ENCODE data around the genes OR52K2, MMP26, OR51G2, OR51A2, OR52E2, OR52A5, OR52A1, OR51I1, OR52E8 and CNGA4.

DNA sequence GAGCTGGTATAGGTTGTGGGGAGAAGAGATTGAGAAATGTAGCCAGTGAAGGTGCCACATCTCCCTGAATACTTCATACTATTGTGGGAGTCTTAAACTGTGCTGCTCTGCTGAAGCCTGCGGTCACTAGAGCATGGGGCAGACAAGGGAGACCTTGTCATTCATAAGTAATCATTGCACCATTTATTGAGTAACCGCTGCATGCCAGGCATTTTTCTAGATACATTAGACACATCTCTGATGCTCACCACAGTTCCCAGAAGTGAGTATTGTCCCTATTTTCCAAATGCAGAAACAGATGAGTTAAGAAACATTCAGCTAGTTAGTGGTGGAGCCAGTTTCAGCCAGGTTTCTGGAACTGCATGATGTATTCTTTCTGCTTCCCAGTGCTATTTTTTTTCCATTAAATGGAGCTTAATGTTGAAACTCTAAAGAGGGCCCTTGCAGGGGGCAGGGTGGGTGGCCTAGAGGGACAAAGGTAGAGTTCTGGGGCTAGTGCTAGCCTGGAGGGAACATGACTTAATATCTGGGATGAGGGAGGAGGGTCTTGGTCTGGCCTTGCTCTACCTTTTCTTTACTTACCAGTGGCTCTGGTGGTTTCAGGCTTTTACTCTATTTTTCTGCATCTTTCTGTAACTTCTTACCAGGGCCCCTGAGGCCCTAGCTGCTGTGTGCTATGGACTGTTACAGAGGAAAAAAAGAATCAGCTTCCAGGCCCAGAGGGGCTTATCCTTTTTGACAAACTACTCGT is 50.1 kb downstream of the STIM1 start:
- RRBS = no CpG with 5 or more reads among the region's 3 CpGs

DNA sequence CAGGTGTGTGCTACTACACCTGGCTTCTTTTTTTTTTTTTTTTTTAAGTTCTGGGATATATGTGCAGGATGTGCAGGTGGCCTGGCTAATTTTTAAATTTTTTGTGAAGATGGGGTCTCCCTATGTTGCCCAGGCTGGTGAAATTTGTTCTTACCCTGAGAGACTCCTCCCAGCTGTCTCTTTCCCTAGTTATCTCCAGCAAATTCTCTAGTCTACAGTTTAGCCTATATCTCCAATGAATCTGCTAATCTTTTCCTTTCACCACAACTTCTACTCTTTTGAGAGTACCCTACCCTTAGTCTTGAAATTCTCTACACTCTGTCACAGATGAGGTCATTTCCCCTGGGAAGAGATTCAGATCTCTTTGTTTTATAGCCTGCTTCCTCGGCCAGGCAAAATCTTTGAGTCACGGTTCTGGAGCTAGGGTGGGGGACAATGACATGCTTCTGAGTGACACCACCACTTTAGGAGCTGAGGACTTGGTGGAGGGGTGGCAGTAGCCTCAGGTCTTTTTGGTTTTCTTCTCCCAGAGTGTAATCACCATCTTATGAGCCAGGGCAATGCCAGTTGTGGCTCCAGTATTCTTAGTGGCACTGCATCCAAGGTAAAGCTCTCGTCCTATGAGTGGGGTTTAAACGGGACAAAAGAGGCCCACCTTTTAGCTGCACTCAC is 98.7 kb upstream of the RRM1 start:
- RRBS = no CpG with 5 or more reads among the region's 4 CpGs

DNA sequence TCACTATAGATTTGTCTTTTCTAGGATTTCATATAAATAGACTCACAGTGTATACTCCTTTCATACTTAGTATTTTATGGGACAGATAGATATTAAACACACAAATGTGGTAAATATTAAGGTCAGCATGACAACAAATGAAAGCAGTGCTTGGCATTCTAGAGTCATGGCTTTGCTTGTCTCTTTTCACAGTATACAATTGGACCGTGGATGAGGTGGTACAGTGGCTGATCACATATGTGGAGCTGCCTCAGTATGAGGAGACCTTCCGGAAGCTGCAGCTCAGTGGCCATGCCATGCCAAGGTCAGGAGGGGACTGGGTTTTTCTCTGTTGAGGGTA is 39.3 kb upstream of the RRM1 start:
- RRBS = no CpG with 5 or more reads among the region's 2 CpGs

DNA sequence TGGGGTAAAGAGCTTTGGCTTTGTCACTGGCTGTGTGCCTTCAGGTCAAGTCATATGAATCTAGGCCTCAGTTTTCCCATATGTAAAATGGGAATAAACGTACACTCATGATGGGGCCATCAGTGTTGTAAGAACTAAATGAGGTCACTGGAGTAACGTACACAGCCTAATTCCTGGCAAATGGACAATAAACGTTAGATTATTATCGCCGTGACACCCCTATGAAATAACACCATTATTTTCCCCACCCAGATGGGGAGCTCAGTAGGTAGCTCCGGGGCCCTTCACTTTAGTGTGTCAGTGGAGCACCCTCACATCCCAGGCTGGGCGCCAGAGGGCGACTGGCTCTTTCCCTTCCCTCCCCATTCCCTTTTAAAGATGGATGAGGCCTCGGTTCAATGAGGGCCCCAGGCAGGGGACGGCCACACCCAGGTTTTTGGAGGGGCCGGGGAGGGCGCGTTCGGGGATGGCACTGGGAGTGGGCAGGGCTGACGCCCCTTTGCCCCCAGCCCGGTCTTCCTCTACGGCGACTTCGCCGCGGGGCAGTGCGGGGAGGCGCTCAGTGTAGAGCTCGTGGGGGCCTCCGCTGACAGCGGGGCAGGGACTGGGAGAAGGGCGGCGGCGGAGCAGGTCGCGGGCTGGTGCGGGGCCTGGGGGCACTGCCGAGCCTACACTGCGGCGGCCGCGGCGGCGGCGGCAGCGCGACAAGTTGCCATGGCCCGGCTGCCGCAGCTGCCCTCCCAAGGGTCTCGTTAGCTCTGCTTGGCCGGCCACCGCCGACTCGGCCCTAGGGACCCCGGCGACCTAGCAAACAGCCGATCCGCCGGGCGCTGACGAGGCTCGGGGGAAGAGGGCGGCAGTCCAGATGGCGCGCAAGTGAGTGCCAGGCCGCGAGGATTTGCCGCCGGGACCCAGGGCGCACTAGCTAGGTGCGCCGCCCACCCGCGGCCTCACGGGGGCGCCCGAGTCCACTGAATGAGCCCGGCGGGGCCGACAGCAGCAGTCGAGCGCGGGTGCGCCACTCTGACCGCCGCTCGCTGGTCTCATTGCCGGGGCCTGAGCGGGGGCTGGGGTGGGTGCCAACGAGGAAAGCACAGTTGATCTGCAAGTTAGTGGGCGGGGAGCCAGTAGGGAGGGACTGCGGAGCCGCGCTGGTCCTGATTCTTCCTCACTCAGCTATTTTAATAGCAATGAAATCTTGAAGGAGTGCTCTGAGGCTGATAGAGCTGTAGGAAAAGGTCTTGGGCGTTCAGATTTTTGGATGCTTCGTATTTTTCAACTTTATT is 92.6 kb downstream of the RRM1 start:
- RRBS = 2% methylated on average over 37 of the region's 91 CpGs

DNA sequence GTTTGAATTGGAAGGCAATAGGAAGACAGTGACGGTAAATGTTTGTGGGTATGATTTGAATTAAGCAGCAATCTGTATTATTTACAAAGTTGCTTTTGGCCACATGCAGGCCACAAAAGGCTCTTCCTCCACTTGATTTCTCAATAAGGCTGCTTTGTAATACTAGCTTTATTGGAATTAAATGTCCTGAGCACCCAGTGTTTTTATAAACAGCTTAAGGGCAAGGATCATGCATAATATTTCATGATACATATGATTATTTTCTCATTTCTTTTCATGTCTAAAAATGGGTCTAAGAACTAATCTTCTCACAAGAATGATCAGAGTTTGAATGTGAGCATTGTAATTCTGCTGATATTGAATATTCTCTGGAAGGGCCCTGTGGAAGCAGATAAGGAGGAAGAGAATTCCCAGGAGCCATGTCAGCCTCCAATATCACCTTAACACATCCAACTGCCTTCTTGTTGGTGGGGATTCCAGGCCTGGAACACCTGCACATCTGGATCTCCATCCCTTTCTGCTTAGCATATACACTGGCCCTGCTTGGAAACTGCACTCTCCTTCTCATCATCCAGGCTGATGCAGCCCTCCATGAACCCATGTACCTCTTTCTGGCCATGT is at the start of gene OR52K2:
OR52K2 (plus strand) TSS at position 375 of the 621 bp plus-strand sequence.
- RRBS = no CpG with 5 or more reads among the region's 1 CpG

GRCh38 chr11:4704620-4705031 is at the start of gene MMP26:
Gene MMP26 (plus strand): TSS chr11:4704784.
- RRBS = no CpG with 5 or more reads among the region's 1 CpG

DNA sequence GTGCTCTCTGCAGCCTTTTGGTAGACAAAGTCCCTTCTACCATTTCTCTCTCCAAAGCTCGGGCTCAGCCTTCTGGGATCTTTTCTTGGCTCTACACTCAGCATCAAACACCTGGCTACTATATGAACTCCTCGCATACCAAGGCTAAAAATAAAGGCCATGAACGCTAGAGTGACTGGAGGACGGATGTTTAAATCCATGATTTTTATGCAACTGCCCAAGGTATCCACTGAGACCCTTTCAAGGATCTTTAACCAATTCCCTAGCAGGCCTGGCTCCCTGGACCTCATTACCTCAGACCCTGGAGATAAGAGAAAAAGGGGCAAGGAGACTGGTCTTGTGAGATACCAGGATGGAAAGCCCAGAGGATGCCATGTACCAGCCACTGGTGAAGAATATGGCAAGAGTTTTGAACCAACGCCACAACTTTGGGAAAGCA is at the start of gene OR51G2:
OR51G2 (minus strand) TSS at position 162 of the 439 bp plus-strand sequence.
- RRBS = no CpG with 5 or more reads among the region's 5 CpGs

GRCh38 chr11:4955417-4956121 is at the start of gene OR51A2:
Gene OR51A2 (minus strand): TSS chr11:4955713.
- RRBS = no CpG with 5 or more reads among the region's 2 CpGs

DNA sequence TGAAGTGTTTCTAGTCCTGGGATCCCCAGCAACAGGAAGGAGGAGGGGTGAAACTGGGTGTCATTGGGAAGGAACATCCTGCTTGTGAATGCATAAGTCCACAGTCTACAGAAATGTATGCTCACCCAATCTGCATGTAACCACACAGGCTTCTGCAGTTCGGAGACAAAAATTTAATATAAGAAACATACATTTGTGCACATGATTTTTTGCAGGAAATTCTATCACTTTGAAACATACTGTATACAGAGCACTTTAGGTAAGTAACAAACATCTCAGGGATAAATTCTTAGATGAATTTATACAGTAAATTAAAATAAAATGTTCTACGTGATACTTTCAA is at the start of gene OR52E2:
OR52E2 (minus strand) TSS at position 77 of the 343 bp plus-strand sequence.
- RRBS = no CpG with 5 or more reads among the region's 2 CpGs

GRCh38 chr11:5138268-5138710 is at the start of gene OR52A5:
Gene OR52A5 (minus strand): TSS chr11:5138356.
- RRBS = no CpG with 5 or more reads among the region's 3 CpGs

- RRBS = no CpG with 5 or more reads among the region's 4 CpGs
These were observed at the start of gene OR52A1 for GRCh38 chr11:5154498-5155082. Gene OR52A1 (minus strand): TSS chr11:5154757.

GRCh38 chr11:5288006-5288638 is 13.6 kb downstream of the OR51B4 start:
- RRBS = no CpG with 5 or more reads among the region's 6 CpGs

DNA sequence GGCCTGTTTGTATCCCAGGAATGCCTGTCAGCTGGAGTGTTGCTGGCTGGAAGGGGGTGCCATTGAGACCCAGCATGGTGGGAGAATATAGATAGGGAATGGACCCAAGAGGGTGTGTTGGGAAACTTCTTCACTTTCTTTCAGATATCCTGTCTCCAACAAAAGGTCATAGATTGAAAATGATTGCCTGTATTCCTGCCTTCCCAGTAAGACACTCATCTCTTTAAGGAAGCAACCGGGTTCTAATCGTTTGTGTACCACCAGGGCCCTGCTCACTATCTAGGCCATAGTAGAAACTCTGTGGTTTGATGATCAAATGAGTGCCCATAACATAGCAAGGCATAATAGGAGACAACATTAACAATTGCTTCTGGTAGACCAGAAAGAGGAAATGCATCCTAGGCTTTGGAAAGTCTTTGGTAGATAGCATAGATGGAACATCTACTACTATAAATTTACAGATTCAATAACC is at the start of gene OR51I1:
OR51I1 (minus strand) TSS at position 76 of the 472 bp plus-strand sequence.
- RRBS = no CpG with 5 or more reads among the region's 2 CpGs

- RRBS = no CpG with 5 or more reads among the region's 3 CpGs
These were observed at the start of gene OR52E8 for GRCh38 chr11:5857635-5857885. Gene OR52E8 (minus strand): TSS chr11:5857690.

DNA sequence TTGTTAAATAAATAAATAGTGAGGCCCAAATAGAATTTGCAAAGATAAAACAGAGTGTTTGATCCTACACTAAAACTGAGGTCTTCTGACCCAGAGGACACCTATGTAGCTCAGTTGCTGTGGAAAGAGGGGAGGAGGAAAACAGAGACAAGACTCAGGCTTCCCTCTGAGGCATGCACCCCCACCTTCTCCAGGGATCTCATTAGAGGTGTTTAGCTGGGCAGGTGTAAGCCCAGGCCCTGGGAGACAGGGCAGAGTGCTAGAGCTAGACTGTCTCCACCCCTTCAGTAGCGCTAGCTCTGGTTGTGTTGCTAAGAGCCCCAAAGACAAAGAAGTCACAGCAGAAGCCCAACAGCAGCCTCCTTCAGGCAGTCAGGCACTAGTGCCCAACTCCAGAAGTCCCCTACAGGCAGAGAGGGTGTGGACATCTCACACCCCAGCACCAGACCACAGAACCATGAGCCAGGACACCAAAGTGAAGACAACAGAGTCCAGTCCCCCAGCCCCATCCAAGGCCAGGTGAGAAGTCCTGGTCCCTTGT is at the start of gene CNGA4:
CNGA4 (plus strand) TSS at position 340 of the 541 bp plus-strand sequence.
- RRBS = no CpG with 5 or more reads among the region's 1 CpG

GRCh38 chr11:6363093-6363419 is 27.2 kb upstream of the SMPD1 start:
- RRBS = no CpG with 5 or more reads among the region's 1 CpG

DNA sequence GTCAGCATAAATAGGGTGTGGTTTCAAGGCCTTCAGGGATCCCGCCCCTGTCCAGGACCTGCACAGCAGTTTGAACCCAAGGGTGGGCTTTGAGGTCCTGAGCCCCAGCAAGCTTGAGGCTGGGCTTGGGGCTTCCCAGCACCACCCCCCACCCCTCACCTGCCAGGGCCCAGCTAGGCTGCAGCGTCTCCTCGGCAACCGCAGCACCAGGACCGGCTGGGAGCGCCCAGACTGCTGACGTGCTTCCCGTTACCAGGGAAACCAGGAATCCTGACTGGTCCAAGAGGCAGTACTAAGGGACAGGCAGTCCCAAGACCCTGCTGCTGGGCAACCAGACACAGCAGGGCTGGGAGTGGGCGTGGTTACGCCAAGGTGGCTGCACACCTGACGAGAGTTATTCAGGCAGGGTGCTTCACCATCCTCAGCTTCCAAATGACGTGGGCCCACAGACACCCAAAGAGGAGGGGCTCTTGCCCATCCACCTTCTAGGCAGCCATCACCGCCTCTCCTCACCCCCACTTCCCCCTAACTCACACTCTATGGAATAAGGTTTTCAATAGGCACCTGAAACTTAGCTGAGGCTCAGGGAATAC is 13.6 kb downstream of the APBB1 start:
- RRBS = no CpG with 5 or more reads among the region's 13 CpGs

DNA sequence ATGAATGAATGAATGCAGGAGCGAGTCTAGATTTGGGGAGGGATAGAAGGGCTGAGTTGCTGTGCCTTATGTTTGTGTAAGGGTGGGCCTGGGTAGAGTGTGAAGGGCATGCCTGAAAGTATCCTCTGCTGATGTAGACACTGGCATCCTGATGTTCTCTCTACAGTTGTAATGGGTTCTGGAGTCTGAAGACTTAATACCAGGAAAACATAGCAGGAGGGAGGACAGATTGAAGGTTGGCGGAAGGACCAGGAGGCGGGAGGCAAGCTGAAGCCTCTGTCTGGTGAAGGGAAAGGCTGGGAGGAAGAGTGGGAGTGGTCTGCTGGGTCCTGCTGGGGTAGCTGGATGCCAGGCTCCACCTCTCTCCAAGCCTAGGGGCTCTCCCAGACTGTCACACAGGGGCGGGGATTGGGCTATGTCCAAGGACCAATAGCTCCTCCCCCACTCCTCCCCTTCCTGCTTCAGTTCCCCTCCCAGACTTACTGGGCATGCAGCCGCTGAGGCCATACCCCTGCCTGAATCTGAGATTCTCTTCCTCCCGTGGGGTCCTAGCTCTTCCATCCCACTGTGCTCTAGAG is 4.8 kb downstream of the TRIM3 start:
- RRBS = no CpG with 5 or more reads among the region's 6 CpGs

DNA sequence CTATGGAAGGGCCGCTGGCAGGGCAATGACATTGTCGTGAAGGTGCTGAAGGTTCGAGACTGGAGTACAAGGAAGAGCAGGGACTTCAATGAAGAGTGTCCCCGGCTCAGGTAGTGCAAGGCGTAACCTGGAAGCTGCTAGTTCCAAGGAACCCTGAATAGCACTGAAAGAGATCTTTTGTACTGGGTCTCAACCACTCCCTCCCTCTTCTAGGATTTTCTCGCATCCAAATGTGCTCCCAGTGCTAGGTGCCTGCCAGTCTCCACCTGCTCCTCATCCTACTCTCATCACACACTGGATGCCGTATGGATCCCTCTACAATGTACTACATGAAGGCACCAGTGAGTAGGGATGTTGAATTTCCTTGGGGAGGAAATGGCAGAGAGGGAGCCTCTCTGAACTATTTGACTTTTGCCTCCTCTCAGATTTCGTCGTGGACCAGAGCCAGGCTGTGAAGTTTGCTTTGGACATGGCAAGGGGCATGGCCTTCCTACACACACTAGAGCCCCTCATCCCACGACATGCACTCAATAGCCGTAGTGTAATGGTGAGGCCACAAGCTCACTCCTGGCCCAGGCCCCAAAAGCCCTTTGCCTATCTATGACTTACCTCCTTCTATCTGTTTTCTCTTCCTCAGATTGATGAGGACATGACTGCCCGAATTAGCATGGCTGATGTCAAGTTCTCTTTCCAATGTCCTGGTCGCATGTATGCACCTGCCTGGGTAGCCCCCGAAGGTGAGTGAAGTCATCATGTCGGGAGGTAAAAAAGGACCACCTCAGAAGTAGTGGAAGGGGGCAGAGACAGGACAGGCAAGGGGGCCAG is 2.5 kb downstream of the TAF10 start:
- RRBS = no CpG with 5 or more reads among the region's 15 CpGs

GRCh38 chr11:6745729-6746203 is 26.0 kb downstream of the OR2AG2 start:
- RRBS = no CpG with 5 or more reads among the region's 1 CpG